ENCODE measurements around the gene UBASH3A.

- PRO-cap, result no peak
These were observed 11.7 kb downstream of the ABCG1 start for GRCh38 chr21:42230521-42231157.

DNA sequence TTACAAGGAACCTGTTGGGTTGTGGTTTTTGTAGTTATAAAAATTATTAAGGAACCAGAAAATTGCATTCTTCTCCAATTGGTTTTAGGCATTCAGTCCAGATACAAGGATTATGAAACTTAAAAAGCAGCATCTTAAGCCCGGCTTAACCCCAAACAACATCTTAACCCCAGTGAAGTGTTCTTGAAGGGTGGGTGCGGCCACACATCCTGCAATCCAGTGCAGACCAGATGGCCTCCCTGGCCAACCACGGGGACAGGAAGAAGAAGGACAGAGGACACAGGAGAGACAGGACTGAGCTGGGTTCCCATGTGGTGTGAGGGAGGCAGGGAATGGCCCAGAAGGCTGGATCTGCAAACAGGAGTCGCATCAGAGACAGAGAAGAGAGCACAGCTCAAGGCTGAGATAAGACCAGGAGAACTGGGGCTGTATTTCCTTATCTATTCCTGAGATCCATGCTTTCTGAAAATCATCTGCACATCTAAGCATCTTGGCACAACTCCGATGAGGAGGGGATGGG is 26.4 kb downstream of the ABCG1 start:
- PRO-cap, result no peak

GRCh38 chr21:42263339-42264318 is 44.7 kb downstream of the ABCG1 start:
- PRO-cap, result no peak

DNA sequence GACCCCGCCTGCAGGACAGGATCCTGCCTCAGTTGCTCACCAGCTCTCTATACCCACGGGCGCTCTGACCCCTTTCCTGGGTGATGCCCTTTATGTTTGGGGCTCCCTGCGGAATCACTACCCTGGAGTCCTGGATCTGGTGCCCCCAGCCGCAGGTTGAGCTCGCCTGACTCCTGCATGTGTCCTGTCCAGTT is 32.4 kb downstream of the TFF3 start:
- PRO-cap, result no peak

GRCh38 chr21:42287743-42288197 is 27.4 kb downstream of the TFF3 start:
- PRO-cap, result no peak

GRCh38 chr21:42301781-42302496 is 13.3 kb downstream of the TFF3 start:
- PRO-cap, result no peak

- PRO-cap, result no peak
These were observed 4.2 kb upstream of the TFF1 start for GRCh38 chr21:42370432-42371014.

DNA sequence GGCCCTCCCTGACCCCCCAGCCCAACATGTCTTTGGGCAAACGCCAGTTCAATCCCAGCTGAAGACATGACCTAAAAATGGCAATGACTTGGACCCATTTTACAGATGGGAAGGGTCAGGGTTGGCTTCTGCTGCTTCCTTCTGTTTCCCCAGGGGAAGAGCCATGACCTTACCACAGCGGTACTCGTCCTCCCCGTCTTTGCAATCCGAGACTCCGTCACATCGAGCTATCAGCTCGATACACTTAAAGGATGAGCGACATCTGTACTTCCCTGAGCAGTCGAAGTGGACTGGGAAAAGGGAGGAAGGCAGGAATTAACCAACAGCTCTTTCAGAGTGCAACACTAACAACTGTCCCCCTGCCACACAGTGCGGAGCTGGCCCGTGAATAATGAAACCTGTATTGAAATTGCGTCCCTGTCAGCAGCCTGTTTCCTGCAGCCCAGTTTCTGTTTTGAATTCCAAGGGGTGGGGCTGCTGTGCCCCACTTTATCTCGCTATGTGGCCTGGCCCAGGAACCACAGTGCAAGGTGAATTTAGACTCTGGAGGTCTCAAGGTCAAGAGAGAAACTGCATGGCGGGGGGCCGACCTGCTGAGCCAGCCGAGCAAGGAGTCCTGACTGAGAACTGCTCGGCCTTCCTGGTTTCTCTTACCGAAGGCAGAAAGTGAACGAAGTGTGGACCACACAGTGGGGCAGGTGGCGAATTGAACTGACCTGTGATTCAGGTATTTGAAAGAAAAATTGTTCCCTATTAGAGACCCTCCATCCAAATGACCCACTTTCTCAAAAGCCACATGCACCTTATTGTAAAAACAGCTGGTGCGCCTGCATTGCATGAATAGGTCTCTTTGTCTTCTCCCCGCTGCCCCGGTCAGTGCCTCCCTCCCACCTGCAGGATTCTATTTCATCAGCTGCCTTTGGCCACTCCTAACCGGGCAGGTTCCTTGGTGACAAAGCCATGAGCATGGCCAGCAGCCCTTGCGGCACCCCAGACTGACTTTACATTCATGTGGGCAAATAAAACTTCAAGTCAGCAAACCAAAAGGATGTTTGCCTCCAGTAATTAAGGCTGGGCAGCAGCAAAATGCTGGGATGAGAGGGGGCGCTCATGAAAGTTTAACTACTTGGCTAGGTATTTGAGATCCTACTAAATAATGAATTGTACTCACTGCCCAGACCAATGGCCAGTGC is 6.7 kb downstream of the TMPRSS3 start:
- PRO-cap, result no peak

DNA sequence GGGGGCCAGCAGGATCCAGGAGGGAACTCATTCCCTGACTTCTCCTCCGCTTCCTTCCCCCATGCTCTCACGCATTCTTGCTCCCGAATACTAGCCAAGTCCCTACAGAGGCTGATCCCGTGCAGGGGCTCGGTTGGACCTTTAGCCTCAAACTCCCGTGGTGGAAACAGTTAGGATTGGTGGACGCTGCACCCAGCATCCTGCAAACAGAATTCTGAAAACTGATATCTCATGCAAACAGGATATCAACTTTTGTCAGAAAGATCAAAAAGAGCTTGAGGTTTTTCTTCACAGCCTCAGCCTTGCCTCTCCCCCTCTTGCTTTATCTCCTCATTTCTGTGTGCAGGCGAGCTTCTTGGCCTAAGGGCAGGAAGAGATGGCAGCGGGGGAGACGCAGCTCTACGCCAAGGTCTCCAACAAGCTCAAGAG is at the start of gene UBASH3A:
UBASH3A (plus strand) TSS at position 333 of the 429 bp plus-strand sequence.
- PRO-cap, result no peak

GRCh38 chr21:42456353-42456737 is 39.7 kb downstream of the RSPH1 start:
- PRO-cap, result no peak

GRCh38 chr21:42464101-42464689 is 31.8 kb downstream of the RSPH1 start:
- PRO-cap, result no peak

DNA sequence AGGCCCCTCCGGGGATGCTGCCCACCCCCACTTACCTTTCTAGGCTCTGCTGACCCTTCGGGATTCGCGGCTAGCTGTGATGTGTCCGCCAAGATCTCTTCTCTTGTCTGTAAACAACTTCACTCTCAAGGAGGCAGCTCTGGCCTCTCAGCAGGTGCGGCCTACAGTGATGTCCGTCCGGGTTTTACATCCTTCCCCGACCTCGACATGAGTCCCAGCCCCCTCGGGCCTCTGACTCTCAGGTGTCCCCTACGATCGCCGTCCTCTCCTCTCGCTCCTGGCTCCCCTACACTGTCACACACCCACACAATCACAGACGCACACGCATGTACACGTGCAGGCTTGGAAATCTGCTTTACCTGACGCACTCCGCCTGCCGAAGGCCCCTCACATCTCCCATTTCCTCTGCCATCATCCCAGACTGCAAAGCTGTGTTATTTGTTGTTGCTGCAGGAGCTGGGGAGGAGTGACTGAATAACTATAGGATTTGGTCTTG is 804 bp upstream of the RSPH1 start:
- PRO-cap, result no peak

GRCh38 chr21:42535367-42535843 is 21.8 kb downstream of the SLC37A1 start:
- PRO-cap, result no peak

- PRO-cap, result no peak
These were observed 59.6 kb upstream of the PDE9A start for GRCh38 chr21:42593731-42594254.

DNA sequence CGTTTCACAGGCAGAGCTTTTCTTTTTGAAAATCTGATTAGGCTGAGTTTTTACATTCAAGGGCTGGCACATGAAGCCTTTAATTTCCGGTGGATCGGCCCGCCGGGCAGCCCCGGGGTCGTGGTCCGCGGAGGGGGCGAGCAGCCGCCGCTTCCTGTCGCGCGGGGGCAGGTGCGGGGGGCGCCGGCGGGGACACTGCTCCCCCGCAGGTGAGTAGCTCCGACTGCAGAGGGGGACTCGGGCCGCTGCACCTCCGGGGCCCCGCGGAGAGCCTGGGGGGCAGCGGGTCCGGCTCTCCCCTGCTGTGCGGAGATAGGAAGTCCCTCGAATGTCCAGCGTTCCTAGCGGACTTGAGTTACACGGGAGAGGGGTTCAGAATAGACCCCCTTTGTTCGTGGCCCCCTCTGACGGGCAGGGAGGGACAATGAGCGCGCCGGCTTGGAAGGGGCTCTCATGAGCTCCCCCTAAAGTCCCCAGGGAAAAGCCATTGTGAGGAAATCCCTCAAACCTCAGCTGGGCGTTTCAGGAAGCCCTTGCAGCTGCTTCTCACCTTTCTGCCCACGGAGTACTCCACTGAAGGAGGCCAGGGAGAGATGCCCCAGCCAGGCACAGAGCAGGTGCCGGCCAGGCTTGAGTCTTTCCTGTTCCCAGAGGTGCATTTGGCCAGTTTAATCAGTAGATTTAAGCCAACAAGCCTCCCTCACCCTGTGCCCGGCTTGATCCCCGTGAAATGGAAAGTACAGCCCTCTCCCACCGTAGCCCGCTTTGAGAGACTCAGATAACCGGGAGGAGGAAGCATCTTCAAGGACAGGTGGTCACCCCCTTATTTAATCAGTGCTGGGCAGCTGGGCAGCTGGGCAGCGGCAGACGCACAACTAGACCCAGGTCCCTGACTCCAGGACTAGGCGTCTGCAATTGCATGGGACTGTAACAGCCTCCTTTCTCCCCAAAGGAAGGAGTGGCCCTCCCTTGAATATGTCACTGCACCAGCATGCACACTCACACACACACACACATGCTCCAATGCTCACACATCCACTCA is 1.0 kb downstream of the PDE9A start:
- PRO-cap, result no peak

DNA sequence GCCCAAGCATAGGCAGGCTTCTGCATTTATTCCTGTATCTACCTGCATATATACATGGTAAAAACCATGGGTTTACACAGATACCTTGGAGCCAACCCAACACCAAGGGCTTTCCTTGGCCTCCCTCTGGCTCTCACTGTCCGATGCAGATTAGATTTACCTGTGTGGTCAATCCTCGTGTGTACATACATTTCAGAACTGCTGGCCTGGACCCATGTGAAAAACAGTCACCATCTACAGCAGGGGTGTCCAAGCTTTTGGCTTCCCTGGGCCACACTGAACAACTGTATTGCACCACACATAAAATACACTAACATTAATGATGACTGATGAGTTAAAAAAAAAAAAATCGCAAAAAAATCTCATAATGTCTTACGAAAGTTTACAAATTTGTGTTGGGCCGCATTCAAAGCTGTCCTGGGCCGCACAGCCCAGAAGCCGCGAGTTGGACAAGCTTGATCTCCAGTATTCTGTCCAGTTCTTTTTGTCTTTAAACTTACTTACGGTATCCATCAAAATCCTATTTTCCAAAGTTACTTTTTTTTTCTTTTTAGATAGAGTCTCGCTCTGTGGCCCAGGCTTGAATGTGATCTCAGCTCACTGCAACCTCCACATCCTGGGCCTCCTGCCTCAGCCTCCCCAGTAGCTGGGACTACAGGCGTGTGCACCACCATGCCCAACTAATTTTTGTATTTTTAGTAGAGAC is 43.5 kb downstream of the WDR4 start:
- PRO-cap, result no peak

DNA sequence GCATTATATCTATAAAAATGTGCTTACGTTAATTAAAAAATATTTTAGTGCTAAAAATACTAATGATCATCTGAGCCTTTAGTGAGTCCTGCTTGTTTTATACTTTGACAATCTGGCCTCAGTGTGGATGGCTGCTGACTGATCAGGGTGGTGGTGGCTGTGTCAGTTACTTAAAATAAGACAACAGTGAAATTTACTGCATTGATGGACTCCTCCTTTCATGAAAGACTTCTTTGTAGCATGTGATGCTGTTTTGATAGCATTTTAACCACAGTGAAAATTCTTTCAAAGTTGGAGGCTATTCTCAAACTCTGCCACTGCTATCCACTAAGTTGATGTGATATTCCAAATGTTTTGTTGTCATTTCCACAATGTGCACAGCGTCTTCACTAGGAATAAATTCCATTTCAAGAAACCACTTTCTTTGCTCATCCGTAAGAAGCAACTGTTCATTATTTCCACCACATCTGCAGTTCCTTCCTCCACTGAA is 1.9 kb downstream of the PKNOX1 start:
- PRO-cap, result no peak

GRCh38 chr21:43194872-43195625 is 26.2 kb downstream of the CRYAA start:
- PRO-cap, result no peak

GRCh38 chr21:43274519-43274799 is 105.7 kb downstream of the CRYAA start:
- PRO-cap, result no peak

GRCh38 chr21:43299372-43299736 is 127.6 kb downstream of the SIK1 start:
- PRO-cap, result no peak

Measured in ReNcell CX (cell line).